Trachea (tissue), 1 donor: ENCODE results near the genes RABEP1, SLC16A13 and CLEC10A.

DNA sequence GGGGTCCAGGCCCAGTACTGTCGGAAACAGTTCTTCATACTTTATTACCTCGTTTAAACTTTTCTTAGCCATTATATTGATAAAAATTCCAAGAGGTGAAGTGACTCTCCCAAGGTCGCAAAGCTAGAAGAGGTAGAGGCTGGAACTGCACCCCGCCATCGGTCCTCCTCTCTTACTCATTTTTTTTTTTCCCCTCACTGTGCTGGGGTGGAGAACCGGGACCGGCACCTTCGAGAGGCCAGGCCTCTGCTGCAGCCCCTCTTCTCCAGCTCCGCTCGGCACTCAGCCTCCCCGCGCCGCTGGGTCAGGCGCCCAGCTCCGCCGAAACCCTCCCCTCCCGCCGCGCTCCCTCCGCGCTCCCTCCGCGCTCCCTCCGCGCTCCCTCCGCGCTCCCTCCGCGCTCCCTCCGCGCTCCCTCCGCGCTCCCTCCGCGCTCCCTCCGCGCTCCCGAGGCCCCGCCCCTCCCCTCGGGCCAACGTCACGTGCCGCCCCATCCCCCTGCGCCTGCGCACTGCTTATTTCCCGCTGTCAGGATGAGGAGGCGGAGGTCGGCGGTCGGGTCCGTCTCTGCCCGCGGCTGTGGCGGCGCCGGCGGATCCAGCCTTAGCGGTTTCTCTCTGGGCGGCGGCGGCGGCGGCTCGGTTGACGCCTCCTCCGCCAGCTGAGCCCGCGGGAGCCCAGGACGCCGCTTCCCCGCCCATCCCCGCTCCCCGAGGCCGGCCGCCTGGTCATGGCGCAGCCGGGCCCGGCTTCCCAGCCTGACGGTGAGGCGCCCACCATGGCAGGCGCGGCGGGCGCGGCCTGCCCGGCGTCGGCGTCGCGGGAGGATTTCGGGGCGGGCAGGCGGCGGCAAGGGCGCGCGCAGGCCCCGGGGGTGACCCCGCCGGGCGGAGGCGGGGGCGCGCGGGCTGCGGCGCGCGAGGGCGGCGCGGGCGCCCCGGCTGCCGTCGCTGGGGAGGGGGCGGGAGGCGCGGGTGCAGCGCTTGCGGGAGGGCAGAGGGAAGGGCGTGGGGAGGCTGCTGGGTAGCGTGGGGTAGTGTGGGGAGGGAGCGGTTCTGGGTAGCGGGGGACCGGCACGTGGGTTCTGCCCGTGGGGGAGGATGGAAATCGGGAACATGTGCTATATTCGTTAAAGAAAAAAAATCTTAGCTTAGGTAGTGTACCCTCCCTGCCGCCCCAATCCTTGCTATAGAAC lies at the start of gene RABEP1:
TSS of gene RABEP1 (plus strand) at position 528 of the 1,195 bp plus-strand sequence.
- PRO-cap = bidirectional peak, plus-strand start at position 531 of the sequence, minus-strand start at position 342 of the sequence

- PRO-cap = no peak
These were observed 58.1 kb downstream of the NUP88 start for GRCh38 chr17:5361099-5361995.

GRCh38 chr17:5364818-5365287 lies 54.6 kb downstream of the NUP88 start:
- PRO-cap = no peak

- PRO-cap = no peak
These were observed 188.3 kb upstream of the NLRP1 start for GRCh38 chr17:5772608-5773099.

GRCh38 chr17:6323456-6324136 lies 111.3 kb downstream of the AIPL1 start:
- PRO-cap = unidirectional peak, plus-strand start at chr17:6323886

DNA sequence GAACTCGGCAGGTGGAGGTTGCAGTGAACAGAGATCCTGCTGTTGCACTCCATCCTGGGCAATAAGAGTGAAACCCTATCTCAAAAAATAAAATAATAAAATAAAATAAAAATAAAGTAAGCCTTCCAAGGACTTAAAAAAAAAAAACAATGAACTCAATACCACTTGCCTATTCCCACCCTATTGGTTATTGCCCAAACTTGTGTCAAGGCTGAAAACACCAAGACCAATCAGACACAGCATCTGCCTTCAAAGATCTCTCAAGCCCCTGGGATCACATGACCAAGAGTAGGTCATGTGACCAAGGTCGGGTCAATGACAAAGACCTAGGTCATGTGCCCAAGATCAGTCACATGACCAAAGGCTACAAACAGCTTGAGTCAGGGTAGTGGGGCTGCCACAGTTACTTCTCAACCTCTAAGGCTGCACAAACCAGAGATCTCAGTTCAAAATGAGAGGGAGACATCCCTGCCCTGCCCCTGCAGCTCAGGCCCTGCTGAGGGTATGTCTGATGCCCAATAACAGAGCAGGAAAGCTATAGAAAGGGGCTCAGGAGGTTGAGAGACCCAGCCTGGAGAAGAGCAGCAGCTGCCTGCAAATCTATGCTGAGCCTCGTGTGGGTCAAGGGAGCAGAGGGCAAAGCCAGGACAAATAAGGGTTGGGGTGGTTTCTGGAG lies 48.7 kb downstream of the PIMREG start:
- PRO-cap = no peak

- PRO-cap = no peak
These were observed 2.0 kb downstream of the TXNDC17 start for GRCh38 chr17:6642813-6643338.

DNA sequence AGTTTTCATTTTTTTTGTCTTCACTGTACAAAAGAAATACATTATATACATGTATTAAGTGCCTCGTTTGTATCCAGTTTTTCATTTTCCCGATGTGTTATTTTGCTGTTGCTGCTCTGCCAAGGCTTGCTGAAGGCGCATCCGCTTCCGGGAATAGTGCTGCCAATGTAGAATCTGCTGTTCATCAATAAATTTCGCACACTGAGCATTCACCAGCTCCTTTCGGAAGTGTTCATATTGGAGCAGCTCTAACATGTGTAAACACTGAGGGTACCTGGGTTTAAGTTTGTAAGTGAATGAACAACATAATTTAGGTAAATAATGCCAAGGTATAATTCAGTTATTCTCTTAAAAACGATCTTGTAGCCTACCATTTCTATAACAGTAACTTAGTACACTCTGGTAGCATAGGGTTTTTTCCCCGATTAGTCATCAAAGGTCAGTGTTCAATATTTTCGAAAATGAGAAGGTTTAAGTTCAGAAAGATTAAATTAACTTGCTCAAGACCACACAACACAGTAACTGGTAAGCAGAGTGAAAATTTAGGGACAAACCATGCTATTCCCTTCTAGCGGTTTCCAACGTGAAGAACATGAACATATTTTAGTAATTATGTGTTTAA lies 3.6 kb downstream of the TXNDC17 start:
- PRO-cap = no peak

- PRO-cap = no peak
These were observed 22.4 kb upstream of the TEKT1 start for GRCh38 chr17:6853736-6854488.

GRCh38 chr17:7015228-7016073 lies 869 bp downstream of the C17orf49 start:
- PRO-cap = unidirectional peak, minus-strand start at chr17:7015967

- PRO-cap = no peak
These were observed 2.9 kb downstream of the C17orf49 start for GRCh38 chr17:7017580-7017796.

DNA sequence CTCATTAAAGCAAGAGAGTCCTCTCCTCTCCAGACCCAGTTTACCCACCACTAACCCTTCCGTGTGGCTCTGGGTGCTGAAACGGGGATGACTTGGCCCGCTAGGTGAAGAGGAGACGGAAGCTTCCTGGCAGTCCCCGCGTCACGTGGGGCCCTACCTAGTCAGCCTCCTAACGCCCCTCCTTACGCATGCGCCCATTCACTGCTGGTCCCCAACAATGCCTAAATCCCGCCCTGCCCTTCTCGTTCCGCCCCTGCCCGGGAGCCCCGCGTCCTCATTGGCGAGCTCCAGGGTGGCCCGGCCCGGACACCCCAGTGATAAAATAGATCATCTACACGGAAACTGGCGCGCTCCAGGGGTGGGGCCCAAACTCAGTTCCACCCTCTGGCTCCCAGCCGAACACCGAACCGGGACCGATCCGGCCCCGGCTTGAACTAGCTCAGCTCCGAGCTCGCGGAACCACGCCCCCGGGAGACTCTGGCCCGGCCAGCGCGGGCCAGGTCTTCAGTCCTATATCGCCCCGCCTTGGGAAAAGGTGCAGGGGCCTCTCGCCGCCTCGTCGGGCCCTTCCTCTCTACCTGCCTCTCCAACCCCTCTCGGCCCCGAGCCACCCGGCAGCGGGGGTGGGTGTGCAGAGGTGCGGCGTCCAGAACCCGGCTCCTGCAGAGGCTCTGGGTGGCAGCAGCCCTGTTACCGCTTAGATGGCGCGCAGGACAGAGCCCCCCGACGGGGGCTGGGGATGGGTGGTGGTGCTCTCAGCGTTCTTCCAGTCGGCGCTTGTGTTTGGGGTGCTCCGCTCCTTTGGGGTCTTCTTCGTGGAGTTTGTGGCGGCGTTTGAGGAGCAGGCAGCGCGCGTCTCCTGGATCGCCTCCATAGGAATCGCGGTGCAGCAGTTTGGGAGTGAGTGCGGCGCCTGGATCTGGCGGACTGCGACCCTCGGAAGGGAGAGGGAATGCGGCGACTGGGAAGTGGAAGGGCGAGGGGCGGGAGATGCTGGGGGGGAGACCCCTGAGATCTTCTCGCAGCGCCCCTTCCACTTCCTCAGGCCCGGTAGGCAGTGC lies at the start of gene SLC16A13:
TSS of gene SLC16A13 (plus strand) at position 334 of the 1,061 bp plus-strand sequence.
- PRO-cap = bidirectional peak, plus-strand start at position 346 of the sequence, minus-strand start at position 145 of the sequence

GRCh38 chr17:7079998-7080581 lies at the start of gene CLEC10A:
Gene CLEC10A (minus strand): TSS chr17:7080251.
- PRO-cap = no peak

DNA sequence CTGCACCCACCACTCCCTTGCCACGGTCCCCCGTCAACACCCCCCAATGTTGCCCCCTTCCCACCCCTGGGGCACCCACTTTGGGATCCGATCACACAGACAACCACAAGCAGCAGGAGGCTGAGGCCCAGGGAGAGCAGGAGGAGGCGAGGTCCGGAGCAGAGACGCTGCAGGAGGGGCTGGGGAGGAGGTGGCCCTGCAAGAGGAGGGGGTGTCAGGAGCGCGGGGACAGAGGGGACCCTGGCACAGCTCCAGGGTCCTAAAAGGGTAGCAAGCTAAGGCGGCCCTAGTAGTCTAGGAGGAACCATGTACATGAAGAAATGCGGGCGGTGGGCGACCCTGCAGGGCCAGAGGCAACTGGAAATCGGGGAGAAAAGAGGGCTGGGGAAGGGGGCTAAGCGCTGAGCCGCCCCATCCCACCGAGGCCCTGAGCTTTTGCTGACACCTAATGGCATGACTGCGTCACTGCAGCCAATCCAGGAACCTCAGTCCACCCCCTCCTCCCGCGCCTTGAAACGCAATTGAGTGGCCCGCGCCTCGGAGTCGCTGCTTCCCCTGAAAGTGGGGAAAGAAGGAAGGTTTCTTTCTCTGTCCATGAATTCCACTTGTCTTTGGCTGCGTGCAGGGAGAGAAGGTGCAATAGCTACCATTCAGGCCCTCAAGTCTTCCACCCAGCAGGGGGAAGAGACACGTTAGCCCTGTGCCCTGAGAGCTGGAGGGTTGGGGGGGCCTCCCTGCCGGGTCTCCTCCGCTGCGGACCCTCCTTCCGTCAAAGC lies 1.9 kb downstream of the ASGR1 start:
- PRO-cap = no peak

- PRO-cap = no peak
These were observed 1.0 kb downstream of the CTDNEP1 start for GRCh38 chr17:7250554-7250899.

GRCh38 chr17:7260774-7261749 lies 1.2 kb downstream of the CLDN7 start:
- PRO-cap = bidirectional peak, plus-strand start at chr17:7261265, minus-strand start at chr17:7261170

GRCh38 chr17:7262940-7263767 lies 876 bp upstream of the CLDN7 start:
- PRO-cap = unidirectional peak, minus-strand start at chr17:7263530

DNA sequence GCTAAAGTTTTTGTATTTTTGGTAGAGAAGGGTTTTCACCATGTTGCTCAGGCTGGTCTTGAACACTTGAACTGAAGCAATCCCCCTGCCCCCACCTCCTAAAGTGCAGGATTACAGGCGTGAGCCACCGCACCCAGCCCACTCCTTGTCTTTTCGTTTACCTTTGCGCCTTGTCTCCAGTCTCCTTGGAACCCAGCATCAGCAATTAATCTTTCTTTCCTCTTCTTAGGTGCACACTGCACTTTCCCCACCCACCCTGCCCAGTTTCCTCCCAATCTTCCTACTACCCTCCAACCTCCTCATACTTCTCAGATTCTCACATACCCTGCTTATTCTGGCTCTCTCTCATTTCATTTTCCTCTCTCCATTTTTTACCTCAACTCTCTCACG lies 1.5 kb upstream of the CLDN7 start:
- PRO-cap = no peak

- PRO-cap = bidirectional peak, plus-strand start at chr17:7308984, minus-strand start at chr17:7308874; bidirectional peak, plus-strand start at chr17:7309259, minus-strand start at chr17:7309057
These were observed 1.3 kb downstream of the EIF5A start for GRCh38 chr17:7308512-7309355.

DNA sequence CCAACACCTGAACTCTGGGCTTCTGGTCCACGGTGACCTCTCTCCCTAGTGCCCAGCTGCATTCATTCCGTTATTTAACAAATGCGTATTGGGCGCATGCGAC lies 1.1 kb upstream of the KCTD11 start:
- PRO-cap = no peak